H4 (cell line): ENCODE results near the genes PCDH15, ZWINT, IPMK, CISD1 and TFAM.

DNA sequence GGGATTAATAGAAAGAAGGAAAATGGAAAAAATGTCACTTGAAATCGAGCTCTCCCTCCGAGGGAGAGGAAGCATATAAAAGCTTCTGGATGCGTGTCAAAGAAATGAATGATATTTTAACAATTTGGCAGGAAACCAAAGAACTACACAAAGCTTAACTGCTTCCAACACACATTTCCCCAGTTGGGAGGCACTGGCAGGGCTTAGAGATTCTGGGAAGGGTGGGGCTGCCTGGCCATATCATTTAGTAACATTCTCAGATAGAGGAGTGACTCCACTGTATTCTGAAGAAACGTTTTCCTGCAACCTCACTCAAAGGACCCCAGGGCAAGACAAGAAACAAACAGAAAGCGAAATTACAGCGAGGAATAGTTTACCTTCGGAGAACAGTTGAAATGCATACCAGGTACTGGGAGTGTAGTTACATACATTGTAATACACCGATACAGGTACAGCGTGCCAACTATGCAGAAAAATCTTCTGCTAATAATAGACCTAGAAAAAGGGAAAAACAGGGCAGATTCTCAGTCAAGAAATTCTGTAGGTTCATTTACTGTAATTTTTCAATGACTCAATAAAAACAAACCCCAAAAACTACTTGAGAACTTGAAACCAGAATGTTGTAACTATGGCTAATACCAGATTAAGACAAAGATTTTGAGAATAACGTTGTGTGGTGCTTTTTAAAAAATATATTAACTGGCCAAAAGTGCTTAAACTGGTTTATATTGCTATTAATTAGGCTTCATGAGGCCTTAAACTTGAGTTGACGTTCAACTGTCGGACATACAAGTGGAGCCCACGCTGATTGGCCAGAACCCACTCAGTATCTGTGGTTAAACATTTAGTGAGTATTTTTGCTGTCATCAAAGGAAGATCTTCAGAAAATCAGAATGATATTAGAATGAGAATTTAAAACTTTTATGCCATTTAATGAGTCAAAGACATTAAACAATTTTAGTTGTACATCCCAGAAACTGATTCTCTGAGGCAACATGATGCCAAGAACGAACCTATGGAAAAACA lies 75.8 kb upstream of the ASAH2 start:
- RAMPAGE, long total RNA = no peak

DNA sequence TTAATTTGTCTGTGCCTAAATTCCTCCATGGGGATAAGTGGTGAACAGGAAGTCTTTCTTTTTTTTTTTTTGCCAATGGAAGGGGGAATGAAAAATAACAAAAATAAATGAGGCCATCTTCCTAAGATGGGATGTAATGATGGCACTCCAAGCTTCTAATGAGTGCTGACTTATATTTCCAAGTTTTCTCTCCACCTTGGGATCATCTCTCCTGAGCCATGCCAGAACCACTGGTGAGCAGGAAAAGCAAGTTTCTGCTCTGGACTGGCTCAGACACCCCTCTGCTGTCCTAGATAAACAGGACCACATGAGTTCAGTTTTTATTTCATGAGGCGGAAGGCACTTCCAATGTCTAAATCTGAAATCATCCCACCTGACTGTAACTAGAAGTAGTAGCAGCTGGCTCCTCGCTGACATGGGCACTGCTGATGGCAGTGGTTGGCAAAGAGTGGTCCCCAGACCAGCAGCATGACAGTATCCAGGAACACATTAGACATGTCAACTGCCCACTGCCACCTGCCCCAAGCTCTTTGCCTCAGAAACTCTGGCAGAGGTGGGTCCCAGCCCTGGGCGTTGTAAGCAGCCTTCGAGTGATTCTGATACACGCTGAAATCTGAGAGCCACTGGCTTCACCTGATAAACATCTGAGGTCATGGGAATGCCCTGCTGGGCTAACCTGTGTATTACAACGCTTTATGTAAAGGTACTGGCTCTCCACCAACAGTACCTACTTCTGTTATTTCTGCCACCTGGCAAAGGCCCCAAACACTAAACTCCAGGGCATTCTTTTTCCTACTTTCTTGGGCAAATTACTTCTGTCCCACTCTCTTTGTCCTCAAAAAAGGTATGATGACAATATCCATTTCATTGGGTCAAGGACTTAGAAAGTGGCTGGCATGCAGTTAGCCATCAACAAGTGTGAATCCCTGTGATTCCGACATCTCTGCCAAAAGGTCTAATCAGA lies 9.4 kb downstream of the SGMS1 start:
- RAMPAGE, long total RNA = no peak

DNA sequence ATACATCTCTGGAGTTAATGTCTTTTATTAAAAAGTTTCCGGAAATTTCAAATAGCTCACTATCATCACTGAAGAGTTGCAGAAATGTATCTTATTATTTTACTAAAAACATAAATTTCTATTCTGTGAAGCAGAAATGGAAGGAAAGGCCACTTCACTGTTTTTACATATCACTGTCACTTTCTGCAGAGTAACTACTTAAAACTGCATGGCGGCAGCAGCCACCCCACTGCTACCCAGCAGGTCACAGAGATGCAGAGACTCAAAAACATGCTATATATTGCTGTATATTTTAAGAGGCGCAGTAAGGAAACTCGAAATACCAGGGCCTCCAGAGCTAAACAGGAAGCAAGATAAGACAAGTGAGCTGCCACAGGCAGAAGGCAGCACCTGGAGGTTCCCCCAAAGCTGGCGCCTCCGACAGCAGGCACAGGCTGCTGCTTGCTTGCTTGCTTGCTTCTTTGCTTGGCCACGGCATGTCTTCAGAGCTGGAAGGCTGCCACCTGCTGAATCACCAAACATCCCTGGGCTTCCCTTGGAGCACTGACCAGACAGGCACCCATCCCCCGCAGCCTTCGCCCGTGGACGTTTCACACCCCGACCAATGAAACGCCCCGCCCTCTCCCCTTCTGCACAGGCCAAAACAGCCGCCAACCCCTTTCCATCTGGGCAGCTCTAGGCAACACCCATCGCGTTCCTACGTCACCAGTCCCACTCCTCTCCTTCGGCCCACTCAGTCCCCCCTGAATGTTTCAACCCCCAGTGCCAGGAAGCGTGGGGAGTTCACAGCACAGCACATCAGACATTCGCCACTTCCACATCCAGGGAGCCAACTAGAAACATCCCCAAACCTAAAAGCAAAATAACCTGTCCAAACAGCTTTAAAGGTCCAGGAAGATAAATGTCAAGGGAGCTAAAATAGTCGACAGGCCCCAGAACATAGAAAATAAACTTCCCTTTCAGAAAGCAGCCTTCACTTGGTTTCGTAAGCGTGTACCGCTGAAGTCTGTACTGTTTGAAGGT lies 1.8 kb downstream of the SGMS1 start:
- RAMPAGE, long total RNA = no peak

DNA sequence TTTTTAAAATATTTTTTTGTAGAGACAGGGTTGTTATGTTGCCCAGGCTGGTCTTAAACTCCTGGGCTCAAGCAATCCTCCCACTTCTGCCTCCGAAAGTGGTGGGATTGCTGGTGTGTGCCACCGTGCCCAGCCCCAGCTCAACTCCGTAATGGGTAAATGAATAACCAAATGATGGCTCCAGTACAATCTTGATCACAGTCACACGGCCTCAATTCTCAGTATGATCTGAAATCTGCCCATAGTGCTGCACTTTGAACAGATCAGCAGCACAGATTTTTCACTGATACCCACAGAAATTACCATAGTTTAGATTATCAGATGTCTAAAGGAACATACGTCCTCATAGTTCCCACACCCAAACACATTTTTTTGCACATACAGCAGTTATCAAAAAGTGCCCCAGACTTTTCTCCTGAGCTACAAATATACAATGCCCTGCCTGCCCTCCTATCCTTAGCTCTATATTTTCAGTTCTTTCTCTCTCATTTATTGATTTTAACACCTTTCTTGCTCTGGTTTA lies 25.0 kb upstream of the SGMS1 start:
- RAMPAGE, long total RNA = no peak

DNA sequence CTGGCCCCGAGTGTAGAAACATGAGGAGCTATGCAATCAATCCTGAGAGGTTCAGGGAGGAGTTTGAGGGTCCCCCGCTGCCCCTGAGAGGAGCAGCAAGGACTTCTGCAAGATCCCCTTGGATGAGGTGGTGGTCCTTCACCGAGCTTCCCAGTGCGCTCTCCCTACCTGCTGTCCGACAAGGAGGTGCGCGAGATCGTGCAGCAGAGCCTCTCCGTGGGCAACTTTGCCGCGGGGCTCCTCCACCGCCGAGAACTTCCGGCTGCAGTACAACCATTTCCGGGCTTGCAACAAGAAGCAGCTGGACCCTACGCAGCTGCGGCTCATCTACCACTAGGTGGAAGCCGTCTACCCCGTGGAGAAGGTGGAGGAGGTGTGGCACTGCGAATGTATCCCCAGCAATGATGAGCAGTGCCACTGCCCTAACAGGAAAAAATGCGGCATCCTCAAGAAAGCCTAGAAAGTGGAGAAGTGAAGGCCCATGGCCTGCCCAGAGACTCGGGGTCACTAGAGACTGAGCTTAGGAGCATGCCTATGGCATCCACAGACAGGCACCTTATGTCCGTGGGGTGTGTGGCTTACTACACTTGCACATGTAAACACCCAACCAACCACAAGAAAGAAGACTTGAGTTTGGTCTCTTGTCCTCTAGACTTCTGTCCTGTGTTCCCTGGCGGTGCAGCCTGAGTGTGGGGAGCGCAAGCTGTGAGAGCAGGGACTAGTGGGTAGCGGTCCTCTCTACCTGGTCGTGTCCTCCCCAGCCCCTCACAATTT lies 36.4 kb upstream of the SGMS1 start:
- RAMPAGE, long total RNA = no peak

DNA sequence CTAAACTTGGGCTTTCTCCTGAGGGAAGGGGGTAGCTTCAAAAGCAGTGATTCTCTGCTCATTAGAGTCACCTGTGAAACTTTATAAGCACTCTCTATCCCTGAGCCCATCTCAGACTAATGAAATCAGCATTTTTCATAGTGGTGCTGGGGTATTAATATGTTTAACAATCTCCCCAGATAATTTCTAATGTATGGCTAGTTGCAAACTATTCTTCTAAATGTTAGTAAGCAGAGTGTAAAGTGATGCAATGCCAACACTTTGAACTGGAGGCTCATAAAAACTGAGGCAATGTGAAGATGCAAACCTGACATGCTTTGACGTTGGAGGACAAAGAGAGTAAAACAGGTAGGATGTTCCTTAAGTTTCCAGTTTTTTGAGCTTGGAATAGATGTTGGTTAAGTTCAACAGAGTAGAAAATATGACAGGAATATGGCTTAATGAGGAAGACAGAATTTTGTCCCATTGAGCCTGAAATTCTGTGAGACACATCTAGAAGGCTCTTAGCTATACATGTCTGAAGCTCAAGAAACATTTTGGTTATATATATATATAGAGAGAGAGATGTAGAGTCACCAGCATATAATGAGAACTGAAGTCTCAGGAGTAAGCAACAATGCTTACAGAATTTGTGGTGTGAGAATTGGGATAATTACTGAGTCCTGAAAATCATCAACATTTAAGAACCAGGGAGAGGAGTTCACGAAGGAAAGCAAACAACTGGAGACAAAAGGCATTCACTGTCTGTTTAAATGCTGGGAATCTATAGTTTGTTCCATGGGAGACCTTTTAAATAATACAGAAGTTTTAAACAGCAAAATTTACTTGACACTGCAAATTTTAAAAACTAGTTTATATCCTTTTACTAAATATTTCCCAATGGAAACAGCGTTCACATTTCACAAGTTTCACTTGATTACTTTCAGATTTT lies 207.8 kb downstream of the PRKG1 start:
- RAMPAGE, long total RNA = no peak

DNA sequence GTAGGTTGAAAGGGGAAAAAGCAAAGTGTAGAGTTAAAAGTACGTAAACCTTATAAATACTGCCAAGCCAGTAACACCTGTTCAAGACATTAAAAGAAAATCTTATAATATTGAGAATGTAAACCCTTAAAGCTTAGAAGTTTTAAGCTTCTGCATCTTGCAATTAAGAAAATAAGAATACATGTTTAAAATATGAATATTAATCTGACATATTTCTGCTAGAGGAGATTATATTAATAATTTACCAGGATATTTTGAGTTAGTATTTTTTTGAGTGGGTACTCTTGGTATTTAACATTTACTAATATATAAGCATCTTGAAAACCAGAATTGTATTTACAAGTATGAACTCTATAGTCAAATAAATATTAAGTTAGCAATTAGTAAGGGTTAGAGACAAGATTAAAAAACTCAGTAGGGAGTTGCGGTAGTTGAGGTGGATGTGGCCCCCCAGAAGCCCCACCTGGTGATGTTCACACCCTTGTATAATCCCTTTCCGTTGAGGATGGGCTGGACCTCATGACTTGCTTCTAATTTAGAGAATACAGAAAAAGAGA lies 212.2 kb downstream of the CSTF2T start:
- RAMPAGE, long total RNA = no peak

GRCh38 chr10:51860051-51860702 lies 160.8 kb upstream of the CSTF2T start:
- RAMPAGE, long total RNA = no peak

GRCh38 chr10:52250558-52251158 lies 63.4 kb upstream of the DKK1 start:
- RAMPAGE, long total RNA = no peak

DNA sequence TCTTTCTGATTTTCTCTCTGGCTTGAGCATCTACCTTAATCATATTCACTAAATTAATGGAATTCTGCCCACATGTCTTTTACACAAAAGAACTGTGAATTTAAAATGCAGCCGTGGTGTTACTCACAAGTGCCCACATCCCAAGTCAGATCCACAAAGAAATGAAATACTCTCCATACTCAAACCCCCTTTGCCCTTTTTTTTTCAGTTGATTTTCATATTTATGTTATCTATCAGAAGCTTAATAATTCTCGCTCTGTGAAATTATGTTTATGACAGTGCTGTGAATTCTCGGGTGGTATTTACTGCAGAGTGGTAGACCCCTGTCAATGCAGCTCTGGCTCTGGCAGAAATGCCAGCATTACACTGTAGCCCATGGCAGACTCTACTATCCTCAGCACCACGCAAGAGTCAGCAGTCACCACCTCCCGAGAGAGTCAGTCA lies 32.6 kb upstream of the MBL2 start:
- RAMPAGE, long total RNA = no peak

GRCh38 chr10:54801058-54801434 lies at the start of gene PCDH15:
TSS of gene PCDH15 (minus strand) at chr10:54801231.
- RAMPAGE, long total RNA = no peak

GRCh38 chr10:56360890-56361854 lies at the start of gene ZWINT:
TSS of gene ZWINT (minus strand) at chr10:56361259.
- RAMPAGE, long total RNA = start-site peak on the minus strand at chr10:56361237-56361262, 306 reads

- RAMPAGE, long total RNA = no peak
These were observed at the start of gene IPMK for GRCh38 chr10:58267824-58268206. TSS of gene IPMK (minus strand) at chr10:58267894.

DNA sequence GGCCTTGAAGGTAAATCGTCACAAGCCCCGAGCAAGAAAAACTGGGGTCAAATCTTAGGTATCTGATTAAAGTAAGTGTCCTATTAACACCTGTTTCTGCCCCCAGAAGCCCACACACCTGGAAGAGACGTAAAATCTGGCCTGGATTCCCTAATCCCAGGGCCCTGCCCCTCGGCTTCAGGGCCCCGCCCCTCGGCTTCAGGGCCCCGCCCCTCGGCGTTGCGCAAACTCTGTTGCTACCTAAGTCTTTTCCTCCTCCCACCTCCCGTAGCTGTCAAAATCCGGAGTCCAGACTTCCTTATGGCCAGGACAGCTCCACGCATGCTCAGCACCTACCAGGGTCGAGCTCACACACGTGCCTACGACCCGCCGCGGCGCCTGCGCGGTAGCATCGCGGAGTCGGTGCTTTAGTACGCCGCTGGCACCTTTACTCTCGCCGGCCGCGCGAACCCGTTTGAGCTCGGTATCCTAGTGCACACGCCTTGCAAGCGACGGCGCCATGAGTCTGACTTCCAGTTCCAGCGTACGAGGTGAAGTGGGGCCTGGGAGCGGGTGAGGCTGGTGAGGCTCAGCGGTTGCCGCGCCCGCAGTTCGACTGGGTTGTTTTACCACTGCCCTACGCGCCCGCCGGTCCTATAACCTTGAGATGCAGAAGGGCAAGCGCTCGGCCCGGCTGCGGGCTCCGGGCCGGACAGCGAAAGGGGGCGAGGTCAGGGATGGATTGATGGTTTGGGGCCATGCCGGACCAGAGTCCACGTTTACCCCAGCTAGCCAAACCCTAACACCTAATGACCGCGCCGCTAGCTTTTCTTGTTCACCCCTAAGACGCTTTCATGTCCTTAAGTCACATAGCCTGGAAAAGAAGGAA lies at the start of gene CISD1:
TSS of gene CISD1 (plus strand) at position 388 of the 868 bp plus-strand sequence.
- RAMPAGE, long total RNA = start-site peak on the plus strand centred at position 435 of the sequence, 82 bp wide, 177 reads

DNA sequence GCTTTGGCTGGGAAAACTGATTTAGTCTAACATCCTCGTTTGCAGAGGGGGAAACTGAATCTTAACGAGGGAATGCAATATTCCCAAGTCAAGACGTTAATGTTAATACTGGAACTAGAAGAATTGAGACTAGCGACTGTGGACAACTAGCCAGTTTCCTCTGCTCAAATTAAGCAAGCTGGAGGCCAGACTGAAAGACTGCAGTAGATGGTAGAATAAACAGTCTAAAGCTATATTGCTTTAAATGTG lies 702 bp upstream of the TFAM start:
- RAMPAGE, long total RNA = no peak

DNA sequence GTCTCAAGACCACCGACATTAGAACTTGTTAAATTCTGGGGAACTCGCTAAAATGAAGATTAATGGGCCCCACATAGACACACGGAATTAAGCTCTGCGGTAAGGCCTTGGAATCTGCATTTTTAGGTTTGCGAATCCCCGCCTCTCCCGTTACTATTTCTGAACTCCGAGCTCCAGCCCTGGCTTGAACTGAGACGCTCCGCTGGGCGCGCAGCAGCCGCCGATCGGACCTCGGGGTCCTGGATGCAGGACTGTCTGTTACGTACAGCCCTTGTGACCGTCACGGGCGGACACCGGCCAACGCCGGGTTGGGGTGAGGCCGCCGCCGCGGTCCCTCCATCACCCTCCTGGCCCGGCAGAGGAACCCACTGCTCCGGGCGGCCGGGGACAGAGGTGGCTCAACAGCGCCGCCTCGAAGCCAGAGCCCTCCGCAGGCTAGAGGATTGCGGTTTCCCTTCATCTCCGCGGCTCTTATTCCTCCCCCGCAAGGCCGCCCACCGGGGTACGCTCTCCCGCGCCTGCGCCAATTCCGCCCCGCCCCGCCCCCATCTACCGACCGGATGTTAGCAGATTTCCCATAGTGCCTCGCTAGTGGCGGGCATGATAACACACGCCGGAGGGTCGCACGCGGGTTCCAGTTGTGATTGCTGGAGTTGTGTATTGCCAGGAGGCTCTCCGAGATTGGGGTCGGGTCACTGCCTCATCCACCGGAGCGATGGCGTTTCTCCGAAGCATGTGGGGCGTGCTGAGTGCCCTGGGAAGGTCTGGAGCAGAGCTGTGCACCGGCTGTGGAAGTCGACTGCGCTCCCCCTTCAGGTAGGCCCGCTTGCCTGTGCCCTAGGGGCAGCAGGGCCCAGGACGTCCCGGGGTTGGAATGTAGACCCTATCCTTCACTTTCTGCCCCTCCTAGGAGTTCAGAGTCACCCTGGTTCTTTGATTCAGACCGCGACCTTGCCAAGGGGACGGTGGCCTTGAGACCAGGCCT lies at the start of gene TFAM:
TSS of gene TFAM (plus strand) at position 578 of the 985 bp plus-strand sequence.
- RAMPAGE, long total RNA = start-site peak on the plus strand centred at position 613 of the sequence, 46 bp wide, 149 reads

GRCh38 chr10:58518595-58519337 lies 6.1 kb downstream of the BICC1 start:
- RAMPAGE, long total RNA = no peak

GRCh38 chr10:58533598-58534646 lies 21.2 kb downstream of the BICC1 start:
- RAMPAGE, long total RNA = no peak

DNA sequence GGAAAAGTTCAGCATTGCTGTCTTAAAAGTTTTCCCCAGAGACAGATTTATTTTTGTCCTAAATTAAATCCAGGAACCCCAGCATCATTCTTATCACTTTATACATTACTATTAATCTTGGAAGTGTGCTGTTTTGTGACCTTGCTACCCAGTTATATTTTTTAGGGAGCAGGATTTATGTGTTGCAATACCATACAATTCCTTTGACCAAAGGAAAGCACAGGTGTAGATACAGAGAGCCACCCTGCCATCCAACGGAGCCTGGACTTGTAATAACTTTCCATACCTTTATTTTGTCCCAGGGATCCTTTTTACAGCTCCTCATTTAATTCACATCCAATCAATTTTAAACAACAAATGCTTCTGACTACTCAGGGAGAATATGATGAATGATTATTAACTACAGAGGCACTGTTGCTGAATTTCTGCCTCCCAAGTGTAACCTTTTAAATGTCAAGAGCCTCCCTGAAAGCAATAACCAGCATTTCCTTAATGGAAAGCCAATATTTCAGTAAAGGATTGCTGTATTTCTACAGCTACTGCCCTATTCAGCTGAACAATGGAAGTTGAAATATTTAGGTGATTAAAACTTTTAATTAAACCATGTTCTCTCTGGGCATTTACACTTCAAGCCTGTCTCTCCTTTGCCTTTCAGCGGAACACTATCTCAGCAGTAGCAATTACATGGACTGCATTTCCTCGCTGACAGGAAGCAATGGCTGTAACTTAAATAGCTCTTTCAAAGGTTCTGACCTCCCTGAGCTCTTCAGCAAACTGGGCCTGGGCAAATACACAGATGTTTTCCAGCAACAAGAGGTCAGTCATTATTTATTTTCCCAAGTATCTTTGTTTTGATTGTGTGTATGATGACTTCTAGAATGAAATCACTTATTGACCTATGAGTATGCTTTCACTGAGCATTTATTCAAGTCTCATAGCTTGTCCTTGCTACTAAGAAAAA lies 304.5 kb downstream of the BICC1 start:
- RAMPAGE, long total RNA = no peak

- RAMPAGE, long total RNA = no peak
These were observed 25.3 kb upstream of the FAM13C start for GRCh38 chr10:59387746-59388038.